H4 (cell line): ENCODE measurements around a stretch of chr2.

- RAMPAGE, long total RNA, result no peak
These were observed 38.7 kb downstream of the ADI1 start for GRCh38 chr2:3480675-3481021.

GRCh38 chr2:3598931-3599330 is 4.0 kb downstream of the COLEC11 start:
- RAMPAGE, long total RNA, result no peak

- RAMPAGE, long total RNA, result no peak
These were observed 10.1 kb downstream of the COLEC11 start for GRCh38 chr2:3605111-3605388.

- RAMPAGE, long total RNA, result no peak
These were observed 10.6 kb downstream of the COLEC11 start for GRCh38 chr2:3605433-3605964.

- RAMPAGE, long total RNA, result no peak
These were observed 702 bp downstream of the DCDC2C start for GRCh38 chr2:3704038-3704516.

DNA sequence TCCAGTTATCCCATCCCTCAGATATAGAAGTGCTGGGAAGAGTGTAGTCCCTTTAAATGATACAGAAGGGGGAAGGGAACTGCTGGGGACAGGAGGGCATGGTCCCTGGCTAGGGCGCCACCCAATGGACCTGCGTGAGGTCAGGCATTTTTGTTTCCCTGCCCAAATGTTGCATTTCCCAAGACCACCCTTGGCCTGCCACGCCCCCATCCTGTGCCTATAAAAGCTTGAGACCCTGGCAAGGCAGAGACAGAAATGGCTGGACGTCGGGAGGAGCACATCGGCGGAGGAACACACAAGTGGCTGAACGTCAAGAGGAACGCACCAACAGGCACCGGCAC is 35.8 kb downstream of the DCDC2C start:
- RAMPAGE, long total RNA, result no peak

DNA sequence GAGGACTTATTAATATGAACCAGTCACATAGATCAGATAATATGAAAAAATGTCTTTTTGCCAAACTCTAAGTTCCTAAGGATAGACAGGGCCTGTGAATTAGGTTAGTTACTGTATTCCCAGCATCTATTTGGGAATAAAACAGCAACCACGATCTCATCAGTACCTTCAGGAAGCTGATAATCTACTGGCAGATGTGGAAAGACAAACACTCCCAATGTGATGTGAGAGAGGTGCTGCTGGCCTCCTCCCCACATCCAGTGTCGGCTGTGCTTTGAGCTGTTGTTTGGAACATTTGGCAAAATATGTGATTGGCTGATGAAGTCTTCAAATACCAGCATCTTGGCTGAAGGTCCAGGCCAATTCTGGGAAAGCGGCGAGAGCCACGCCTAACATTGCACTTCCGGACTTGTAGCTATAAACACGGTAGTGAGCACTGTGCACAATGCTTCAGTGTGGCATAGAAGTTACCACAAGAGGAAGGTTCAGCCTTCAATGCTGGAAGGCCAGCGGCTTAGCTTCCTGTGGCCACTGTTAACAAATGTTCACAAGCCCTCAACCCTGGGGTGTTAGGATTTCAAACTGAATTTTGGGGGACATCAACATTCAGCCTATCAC is 198.7 kb downstream of the DCDC2C start:
- RAMPAGE, long total RNA, result no peak

- RAMPAGE, long total RNA, result no peak
These were observed 3.6 kb downstream of the SOX11 start for GRCh38 chr2:5695574-5696412.

DNA sequence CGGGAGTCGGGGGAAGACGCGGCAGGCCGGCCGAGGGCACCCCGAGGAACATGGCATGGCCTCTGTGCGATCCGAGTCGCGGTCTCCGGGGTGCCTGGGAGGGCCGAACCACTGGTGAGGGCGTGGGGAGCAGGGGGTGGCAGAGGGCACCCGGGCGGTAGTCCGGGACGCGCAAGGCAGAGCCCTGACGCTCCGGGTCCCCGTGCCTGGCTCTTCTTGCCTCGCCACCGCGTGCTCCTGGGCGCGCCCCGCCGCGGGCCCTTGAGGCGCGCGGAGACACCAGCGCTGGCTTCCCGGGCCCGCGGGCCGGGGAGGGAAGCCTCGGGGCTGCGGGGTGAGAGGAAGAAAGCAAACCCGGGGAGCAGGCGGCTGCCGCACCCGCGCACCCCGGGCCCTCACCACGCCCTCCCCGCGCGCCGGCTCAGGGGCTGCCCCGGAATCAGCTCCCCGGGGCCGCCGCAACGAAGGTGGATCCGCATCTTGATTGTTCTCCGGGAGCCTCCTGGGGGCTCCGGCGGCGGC is 4.3 kb downstream of the SOX11 start:
- RAMPAGE, long total RNA, result no peak

DNA sequence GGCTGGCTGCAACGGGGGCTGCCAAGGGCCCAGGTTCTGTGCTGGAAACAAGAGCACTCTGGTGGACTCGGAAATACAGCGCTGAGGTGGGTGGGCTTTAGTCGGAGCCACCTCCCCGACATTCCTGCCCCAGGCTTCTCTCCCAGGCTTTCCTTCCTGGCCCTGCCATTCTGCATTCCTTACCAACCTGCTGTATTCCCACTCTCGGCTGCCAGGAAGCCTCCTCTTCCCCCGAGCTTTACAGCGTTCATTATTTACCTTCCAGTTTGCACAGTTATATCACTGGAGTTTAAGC is 246.3 kb downstream of the SOX11 start:
- RAMPAGE, long total RNA, result no peak

GRCh38 chr2:7010310-7010749 is 93.1 kb downstream of the RNF144A start:
- RAMPAGE, long total RNA, result no peak

DNA sequence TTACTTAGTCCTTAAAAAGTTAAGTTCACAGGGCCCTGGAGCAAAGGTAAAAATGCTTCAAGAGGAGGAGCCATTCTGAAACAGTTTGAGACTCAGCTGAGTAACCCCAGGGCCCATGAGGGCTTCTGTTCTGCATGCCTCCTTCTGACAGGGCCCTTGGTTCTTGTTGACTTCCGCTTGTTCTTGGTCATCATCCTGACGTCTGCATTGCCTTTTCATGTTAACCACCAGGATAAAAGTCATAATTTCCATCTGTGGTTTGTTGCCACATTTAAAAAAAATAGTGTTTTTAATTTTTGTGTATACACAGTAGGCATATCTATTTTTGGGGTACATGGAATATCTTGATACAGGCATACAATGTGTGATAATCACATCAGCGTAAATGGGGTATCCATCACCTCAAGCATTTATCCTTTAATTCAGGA is 550.9 kb downstream of the RNF144A start:
- RAMPAGE, long total RNA, result no peak

- RAMPAGE, long total RNA, result no peak
These were observed 802.7 kb upstream of the ID2 start for GRCh38 chr2:7879167-7879621.

DNA sequence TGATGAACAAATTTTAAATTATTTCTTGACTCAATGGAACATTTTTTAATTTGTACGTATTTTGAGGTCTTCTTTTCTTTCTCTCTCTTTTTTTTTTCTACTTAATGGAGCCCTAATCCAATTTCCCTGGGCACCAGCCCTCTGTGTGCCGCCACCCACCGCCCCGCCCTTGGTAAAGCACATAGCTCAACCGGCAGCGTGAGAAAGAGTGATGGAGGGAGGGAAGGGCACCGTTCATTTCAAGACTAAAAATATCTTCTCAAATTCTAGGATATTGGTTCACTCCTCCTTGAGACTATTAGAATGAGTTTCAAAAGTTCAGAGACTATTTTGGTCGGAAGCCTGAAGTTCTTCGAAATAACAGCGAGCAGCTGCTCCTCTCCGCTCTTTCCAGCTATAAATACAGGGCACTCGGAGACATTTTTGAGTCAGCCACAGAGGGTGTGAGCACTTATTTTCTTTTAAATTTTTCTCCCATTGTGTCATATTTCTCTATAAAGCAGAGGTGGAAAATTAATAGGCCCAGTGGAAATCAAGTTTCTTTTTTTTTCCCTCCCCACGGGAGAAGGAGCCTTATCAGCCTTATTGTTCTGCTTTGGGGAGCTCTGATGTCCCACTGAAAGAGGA is 731.7 kb upstream of the ID2 start:
- RAMPAGE, long total RNA, result no peak

DNA sequence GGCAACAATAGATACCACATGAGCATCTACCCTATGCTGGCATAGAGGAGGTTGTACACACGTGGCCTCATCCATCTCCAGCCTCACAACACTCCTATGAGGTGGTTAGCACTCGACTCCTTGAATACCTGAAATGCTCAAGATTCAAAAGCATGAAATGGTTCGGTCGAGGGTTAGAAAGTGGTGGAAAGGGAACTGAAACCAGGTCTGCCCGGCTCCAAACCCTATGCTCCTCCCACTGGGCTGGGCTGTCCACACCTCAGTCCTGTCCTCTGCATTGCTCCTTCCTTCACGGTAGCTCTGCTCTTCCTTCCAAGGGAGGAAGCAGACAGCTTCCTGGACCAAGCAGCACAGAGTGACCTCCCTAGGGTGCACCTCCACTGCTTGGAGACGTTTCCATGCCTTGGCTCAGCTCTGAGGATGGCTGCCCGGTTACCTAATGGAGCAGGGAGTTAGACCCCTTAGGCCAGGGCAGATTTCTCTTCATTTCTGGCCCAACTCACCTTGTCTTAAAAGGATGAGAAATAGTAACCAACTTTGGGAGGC is 565.1 kb upstream of the ID2 start:
- RAMPAGE, long total RNA, result no peak

DNA sequence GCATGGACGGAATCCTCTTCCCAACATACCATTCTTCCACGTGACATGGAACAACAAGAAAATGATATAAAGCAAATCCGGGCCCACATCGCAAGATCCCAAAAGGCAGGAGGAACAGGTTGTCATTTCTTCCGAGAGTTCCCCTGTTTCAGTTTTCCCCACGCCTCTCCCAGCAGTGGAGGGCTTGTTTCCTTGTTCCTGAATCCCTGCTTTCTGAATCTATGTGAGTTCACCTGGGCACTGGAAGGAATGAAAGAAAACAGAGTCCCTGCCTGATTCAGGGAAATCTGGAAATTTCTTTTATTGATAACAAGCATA is 562.5 kb upstream of the ID2 start:
- RAMPAGE, long total RNA, result no peak

DNA sequence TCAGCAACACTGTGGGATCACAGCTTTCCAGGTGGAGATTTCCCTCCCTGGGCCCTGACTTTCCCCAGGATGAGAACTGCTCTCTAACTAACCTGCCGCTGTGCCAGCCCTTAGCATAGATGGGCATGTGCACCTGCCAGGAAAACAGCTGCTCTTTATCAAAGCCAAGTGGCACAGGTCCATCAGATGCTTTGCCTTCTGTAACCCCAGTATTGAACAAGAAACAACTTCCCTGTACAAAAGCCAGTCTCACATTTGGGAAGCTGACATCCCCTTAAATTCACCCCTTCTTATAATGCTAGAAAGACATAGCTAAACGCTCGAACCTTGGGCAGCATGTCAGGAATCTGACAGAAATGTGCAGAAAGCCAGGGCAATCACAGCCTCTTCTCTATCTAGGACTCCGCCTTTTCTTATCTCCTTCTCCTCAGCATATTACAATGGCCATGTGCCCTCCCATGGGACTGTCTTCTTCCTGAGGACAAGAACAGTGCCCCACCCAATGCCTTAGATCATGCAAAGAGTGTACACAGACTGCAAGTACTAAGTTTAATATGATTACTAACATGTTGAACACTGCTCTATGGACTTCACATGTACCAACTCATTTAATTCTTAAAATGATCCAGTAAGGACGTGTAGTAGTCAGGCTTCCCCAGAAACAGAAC is 535.3 kb upstream of the ID2 start:
- RAMPAGE, long total RNA, result no peak

DNA sequence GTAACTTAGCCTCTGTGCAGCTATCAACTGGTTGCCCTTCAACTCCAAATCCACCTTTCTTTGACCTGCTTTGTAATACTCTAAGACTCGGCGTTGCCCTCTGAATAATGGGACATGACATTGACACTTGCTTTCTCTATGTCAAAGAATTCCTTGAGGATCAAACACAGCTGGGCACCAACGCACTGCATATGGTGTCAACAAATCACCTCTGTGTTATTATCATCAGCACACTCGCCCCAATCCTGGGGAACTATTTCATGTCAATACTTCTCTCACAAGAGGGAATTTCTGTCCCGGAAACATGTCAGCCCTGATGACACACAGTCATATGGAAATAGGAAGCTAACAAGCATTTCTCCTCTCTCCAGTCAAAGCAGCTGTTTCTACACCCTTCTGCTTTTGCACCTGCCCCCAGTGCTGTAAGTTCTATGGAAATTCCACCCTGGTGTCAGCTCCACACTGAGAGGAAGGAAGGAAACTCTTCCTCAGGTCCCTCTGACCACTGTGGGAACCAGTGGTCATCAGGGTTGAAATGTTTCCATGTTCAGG is 447.7 kb upstream of the ID2 start:
- RAMPAGE, long total RNA, result no peak

- RAMPAGE, long total RNA, result no peak
These were observed 224.1 kb upstream of the ID2 start for GRCh38 chr2:8457649-8458194.

DNA sequence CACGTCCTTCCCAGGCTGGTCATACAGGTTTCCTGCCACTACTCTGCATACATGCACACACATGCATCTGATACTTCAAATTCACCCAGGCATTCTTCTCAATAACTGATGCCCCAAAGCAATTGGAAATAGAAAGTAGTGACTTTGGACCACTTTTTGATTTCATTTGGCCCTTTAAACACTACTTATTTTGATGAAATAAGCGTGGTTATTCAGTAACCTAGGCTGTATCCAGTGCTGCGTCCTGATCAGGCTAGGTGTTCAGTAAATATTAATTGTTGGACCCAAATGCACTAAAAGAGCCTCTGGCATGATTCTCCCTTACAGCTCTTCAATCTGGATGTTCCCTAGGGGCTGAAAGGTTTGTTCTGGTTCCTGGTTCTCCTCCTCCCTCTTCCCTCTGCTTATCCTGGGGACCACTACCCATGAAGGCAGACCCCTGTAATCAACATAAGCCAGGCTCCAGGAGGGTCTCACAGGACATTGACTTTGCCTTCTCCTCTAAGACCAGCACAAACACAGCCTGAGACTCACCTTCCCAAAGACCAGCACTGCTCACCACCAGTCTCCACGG is 222.7 kb upstream of the ID2 start:
- RAMPAGE, long total RNA, result no peak